Colonic mucosa (tissue), 1 donor: ENCODE measurements around a stretch of chr10.

- PRO-cap: no peak
These were observed 93.9 kb upstream of the SVIL start for GRCh38 chr10:29728579-29729143.

DNA sequence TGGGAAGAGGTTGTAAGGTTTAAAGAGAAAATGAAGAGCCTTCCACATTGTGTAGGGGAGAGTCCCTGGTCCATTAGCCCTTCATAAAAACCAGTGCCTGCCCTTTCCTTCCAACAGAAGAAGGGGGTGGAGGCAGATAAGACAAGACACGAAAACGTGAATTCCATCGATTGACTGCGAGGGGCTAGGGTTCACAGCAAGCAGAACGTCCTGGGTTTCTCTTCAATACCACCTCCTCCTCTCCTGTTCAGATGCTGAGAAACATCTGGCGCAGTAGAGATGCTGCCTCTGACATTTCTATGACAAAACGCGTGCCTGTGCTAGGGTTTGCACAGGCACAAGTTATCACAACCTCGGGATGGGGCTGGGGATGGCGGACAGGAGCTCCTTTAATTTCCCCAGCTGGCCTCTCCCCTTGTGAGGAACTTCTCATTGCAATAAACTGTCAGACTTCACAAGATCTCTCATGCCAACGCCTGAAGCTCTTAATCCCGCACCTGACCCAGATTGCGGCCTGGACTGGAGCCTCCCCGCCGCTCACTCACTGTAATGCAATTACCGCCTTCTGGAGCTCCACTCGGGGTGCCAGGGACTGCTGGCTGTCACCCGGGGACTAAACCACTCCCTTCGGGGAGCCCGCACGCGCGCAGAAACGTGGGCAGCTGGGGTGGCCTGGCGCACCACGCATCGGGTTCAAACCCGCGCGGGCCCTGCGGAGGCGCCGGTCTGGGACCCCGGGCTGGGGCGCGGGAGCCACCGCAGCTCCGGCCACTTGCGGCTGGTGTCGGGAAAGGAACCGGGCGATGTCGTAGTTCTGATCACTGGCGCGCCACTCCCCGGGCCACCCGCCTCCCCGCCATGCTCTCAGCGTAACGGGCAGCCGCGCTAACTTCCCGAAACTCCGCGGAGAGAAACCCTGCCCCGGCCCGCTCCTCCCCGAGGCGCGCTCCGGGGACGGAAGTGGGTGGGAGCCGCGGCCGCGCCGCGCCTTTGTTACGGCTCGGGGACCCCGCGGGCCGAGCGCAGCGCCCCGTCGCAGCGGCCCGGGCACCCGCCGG lies 100.1 kb upstream of the SVIL start:
- PRO-cap: unidirectional peak, plus-strand start at position 113 of the sequence; unidirectional peak, plus-strand start at position 173 of the sequence; bidirectional peak, plus-strand start at position 996 of the sequence, minus-strand start at position 905 of the sequence

DNA sequence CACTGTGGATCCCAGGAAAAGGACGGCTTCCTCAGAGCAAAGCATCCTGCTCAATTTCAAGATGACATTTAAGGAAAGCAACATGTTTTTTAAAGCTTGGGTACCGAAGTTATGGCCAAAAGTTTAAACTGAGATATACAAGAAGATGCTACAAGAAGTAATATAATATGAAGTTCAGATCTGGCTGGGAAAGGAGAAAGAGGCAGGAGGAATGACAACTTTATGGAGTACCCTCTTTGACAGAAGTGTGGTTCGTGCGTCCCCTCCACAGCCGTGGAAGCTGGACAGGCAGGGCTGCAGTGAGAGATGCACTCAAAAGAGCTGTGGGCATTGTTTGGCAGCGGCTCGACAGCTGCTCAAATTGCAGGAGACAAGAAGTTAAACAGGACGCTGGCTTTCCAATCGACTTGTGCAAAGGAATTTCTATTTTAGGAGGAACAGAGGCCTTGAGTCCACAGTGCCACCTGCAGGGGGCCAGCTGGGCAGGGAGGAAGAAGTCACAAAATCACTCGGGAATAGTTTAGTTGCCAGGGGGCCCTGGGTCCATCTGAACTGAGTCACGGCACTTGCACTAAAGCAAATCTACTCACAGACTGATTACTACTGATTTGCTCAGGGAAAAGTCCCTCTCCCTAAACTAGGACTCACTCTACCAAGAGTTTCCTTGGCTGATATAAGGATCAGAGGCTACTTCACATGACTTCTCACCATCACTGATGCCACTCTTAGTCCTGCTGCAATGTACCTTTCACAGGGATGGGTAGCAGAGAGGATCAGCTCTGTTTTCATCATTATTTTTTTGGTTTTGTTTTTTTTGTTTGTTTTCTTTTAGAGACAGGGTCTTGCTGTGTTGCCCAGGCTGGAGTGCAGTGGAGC lies 201.0 kb downstream of the JCAD start:
- PRO-cap: unidirectional peak, minus-strand start at position 274 of the sequence

DNA sequence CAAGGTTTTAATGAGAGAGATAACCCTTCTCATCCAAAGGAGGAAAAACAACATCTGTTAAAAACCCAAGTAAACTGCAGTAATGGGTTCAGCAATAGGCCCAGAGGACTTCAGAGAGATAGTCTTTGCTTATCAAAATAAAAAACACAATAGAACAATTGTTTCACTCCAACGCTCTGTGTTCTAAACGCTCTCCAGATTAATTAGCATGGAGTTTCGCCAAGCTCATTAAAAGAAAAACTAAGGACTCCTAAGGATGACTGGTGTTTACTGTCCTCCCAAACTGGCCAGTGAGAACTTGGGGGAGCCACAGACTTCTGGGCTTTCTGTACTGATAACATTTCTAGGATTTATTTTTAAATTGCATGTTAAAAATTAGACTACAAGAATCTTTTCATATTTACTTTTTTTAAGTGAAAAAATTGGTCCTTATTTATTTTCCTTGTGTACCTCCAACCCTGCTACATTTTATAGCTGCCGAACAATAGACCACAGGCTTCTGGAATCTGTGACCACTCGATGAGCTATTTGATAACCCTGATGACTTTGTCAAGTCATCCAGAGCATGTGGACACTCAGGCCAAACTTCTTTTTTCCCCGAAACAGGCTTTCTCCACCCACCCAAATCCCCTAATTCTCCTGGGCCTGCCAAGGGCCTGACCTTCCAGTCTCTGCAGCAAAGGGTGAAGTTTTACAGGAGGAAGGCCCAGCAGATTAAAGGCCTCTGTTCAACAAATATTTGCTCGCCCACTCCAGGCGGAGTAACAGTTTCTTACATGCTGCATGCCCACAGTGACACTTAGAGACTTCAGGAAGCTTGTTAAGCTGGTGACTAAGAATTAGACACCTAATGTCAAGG lies 2.2 kb downstream of the JCAD start:
- PRO-cap: no peak

GRCh38 chr10:30187881-30188471 lies 128.6 kb upstream of the JCAD start:
- PRO-cap: no peak

DNA sequence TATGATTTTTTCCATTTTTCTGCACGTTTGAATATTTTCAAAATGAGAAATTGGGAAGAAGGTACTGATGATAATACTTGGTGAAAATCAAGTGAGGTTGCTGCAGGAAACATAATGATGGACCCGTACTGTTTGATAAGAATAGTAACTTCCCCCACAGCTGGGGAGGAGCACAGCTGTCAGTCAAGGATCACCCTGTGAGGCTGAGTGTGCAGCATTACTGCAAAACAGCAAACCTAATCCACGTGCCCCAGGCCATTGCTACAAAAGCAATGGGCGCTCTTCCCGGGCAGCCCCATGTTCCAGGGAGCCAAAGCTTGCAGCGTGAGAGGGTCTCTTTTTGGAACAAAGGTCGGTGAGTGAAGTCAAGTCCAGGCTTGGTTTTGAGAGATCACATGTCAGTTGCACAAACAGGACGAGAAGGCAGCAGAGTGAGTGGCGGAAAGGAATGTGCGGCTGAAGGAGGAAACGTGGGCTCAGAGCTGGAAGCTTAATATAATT lies 129.2 kb downstream of the MTPAP start:
- PRO-cap: no peak

- PRO-cap: no peak
These were observed 8.0 kb downstream of the MAP3K8 start for GRCh38 chr10:30441764-30442667.

GRCh38 chr10:30529180-30530222 lies 95.5 kb downstream of the MAP3K8 start:
- PRO-cap: bidirectional peak, plus-strand start at chr10:30529896, minus-strand start at chr10:30529743

GRCh38 chr10:30587360-30587932 lies 42.1 kb downstream of the LYZL2 start:
- PRO-cap: no peak

- PRO-cap: no peak
These were observed 23.7 kb downstream of the LYZL2 start for GRCh38 chr10:30605784-30606373.

DNA sequence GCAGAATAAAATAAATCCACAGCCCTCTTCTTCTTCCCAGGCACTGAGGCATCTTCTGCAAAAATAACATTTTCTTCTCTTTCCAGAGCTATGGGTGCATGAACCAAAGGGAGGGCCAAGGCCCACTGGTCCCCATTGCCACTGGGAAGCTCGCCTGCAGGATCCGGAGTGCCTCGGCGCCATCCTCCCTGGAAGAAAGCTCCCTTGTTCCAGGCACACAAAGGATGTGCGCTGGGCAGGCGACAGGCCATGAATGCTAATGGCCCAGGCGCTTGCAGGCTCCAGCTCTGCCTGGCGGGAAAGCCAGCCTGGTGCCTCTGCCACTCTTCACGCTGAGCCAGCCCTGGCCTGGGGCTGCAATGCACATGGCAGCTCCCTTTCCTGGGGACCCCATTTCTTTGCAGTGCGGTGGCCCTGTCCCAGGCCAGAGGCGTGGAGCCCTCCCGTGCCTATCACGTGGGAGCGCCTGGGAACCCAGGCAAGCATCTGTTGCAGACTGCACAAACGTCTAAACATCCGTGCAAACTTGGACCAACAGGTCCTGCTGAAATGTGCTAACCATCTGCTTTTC lies 152.0 kb upstream of the LYZL2 start:
- PRO-cap: no peak

- PRO-cap: no peak
These were observed 47.0 kb downstream of the ZNF438 start for GRCh38 chr10:30984456-30985253.

GRCh38 chr10:31000867-31001324 lies 30.8 kb downstream of the ZNF438 start:
- PRO-cap: unidirectional peak, minus-strand start at chr10:31001040

GRCh38 chr10:31073956-31074389 lies 42.3 kb upstream of the ZNF438 start:
- PRO-cap: no peak

DNA sequence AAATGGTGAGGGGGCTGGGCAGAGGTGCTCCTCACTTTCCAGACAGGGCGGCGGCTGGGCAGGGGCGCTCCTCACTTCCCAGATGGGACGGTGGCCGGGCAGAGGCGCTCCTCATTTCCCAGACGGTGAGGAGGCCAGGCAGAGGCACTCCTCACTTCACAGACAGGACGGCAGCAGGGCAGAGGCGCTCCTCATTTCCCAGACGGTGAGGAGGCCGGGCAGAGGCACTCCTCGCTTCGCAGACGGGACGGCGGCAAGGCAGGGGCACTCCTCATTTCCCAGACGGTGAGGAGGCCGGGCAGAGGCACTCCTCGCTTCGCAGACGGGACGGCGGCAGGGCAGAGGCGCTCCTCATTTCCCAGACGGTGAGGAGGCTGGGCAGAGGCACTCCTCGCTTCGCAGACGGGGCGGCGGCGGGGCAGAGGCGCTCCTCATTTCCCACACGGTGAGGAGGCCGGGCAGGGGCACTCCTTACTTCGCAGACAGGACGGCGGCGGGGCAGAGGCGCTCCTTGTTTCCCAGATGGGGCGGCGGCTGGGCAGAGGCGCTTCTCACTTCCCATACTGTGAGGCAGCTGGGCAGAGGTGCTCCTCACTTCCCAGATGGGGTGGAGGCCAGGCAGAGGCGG lies 42.7 kb downstream of the ZEB1 start:
- PRO-cap: no peak

- PRO-cap: no peak
These were observed 76.7 kb downstream of the ZEB1 start for GRCh38 chr10:31395684-31396221.

DNA sequence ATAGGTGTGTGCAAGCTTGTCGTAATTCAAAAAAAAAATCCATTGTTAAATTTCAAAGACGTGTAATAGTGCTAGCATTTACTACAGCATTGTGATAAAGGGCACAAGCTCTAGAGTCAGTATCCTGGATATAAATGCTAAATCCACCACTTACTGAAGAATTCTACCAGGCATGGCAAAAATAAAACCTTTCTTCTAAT lies 108.0 kb downstream of the ZEB1 start:
- PRO-cap: no peak

DNA sequence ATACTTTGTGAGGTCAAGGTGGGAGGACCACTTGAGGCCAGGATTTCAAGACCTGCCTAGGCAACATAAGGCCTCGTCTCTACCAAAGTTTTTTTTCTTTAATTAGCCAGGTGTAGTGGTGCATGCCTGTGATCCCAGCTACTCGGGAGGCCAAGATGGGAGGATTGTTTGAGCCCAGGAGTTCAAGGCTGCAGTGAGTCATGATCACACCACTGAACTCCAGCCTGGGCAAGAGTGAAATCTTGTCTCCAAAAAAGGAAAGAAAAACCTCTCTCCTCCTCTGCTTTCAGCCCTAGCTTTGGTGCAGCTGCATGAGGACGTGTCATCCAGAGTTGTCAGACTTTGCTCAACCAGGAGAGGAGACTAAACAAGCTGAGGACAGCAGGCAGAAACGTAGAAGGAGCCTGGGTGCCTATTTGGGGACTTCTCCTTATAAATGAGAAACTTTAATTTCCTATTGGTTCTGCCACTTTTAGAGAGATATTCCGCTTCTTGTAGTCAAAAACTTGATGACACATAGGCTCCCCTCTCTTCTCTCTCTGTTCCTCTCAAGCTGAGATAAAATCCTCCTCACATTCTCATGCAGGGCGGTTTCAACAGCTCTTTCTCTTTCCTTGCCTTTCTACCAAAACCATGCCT lies 205.5 kb downstream of the ARHGAP12 start:
- PRO-cap: no peak

GRCh38 chr10:31864885-31865237 lies 63.8 kb downstream of the ARHGAP12 start:
- PRO-cap: no peak

DNA sequence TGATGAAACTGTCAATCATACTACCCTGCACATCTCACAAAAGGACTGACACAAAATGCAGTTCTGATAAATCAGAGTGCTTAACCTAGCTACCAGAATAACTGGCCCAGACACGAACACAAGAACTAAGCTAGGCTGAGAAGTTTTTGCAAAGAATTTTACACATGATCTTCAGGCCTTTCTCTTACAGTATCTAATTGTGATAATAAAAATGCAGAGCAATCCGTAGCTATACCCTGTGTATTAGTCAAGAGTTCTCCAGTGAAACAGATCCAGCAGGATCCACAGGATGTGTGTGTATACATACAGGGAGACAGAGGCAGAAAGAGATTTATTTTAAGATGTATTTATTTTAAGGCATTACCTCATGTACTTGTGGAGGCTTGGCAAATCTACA lies 41.9 kb downstream of the ARHGAP12 start:
- PRO-cap: no peak